Right atrium auricular region (tissue), 2 donors: Measurements from ENCODE around the gene ZNF331.

DNA sequence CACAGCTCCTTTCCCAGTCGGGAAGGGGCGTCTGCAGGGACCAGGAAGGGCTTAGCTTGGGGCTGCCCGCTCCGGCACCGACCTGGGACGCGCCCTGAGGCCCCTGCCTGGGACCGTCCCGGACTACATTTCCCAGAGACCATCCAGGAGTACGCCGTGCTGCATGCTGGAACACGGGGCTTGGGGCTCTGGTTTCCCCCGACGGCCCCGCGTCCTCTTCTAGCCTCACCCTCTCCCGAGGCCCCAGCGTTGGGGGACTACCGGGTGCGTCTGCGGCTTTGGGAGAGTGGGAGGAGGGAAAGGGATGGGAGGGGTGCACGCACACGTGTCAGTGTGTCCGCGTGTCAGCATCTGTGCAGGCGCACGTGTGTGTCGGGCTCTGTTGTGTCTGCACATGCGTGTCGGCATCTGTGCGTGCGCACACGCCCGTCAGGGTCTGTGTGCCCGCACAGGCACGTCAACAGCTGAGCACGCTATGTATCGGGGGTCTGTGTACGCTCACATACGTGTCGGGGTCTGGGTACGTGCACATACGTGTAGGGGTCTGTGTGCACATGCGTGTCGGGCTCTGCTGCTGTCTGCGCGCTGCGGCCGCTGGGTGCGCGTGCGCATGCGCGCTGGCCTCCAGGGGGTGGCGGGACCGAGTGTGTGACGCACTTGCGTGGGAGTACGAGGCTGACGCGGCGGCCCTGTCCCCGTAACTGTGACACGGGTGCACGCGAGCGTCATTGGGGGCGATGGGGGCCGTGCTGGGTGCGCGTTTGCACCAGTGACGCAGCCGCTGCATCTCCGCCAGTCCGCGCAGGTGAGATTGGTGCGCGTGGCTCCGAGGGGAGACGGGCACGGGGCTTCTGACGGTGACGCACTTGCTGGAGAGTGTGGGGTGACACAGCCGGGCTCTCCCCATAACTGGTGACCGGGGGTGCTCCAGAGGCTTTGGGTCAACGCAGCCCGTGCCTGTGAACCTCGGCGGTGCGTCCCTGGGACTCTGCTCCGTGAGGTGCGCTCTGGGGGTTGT is at the start of gene ZNF331:
ZNF331 (plus strand) TSS at position 654 of the 1,018 bp plus-strand sequence.
- PRO-cap = bidirectional peak, plus-strand start at position 164 of the sequence, minus-strand start at position 105 of the sequence; unidirectional peak, minus-strand start at position 259 of the sequence; bidirectional peak, plus-strand start at position 728 of the sequence, minus-strand start at position 587 of the sequence
- RAMPAGE, long total RNA, 2 experiments = start-site peak on the plus strand in 2 of 2 experiments, centred at positions 671 to 920 of the sequence, 13 to 85 reads per replicate

- PRO-cap = no peak
- RAMPAGE, long total RNA, 2 experiments = no peak in any of the 2 experiments
Measured at GRCh38 chr19:53538510-53538893, 557 bp downstream of the ZNF331 start.

DNA sequence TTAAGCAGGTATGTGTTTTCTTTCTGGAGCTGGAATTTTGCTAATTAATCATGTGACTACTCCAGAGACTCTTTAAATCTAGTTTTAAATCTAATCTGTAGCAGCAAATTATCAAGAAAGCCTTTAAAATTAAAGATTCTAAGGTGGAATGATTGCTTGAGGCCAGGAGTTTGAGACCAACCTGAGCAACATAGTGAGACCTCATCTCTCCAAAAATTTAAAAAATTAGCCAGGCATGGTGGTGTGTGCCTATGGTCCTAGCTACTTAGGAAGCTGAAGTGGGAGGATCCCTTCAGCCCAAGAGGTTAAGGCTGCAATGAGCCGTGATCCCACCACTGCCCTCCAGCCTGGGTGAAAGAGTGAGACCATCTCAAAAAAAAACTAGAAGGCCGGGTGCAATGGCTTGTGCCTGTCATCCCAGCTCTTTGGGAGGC is 23.6 kb downstream of the ZNF331 start:
- PRO-cap = no peak
- RAMPAGE, long total RNA, 2 experiments = no peak in any of the 2 experiments

- PRO-cap = no peak
- RAMPAGE, long total RNA, 2 experiments = no peak in any of the 2 experiments
Measured at GRCh38 chr19:53573869-53574225, 35.9 kb downstream of the ZNF331 start.

DNA sequence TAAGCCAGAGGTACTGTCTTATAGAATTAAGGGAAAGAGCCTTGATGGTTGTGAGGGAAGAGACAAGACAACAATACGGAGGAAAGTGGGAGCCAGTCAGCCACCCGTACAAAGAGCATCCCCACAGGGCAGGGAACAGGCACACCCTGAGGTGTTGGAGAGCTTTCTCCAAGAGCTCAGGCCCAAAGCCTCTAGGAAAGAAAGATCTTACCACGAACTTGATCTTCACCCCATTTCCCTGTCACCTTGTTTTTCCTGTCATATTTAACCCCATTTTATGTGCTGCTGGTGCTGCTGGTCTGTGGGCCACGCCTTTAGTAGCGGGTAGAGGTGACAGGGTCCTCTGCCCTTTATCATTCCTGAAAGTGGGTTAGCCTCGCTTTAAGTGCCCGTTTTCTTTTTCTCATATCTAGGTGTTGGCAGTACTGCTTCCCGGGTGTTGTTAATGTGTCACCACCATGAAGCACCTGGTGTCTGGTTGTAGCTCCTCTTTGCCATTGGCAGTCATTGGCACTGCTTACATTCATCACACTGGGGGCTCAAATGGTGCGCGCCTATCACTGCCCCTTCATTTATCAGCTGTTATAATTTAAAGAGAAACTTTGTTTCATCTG is 36.4 kb downstream of the ZNF331 start:
- PRO-cap = no peak
- RAMPAGE, long total RNA, 2 experiments = no peak in any of the 2 experiments

GRCh38 chr19:53581857-53582337 is 44.0 kb downstream of the ZNF331 start:
- PRO-cap = no peak
- RAMPAGE, long total RNA, 2 experiments = no peak in any of the 2 experiments

- PRO-cap = no peak
- RAMPAGE, long total RNA, 2 experiments = no peak in any of the 2 experiments
Measured at GRCh38 chr19:53600053-53600956, 31.5 kb upstream of the DPRX start.

GRCh38 chr19:53786793-53787077 is 37.4 kb downstream of the NLRP12 start:
- PRO-cap = no peak
- RAMPAGE, long total RNA, 2 experiments = no peak in any of the 2 experiments

- PRO-cap = bidirectional peak, plus-strand start at chr19:53810109, minus-strand start at chr19:53809972
- RAMPAGE, long total RNA, 2 experiments = no peak in any of the 2 experiments
Measured at GRCh38 chr19:53809810-53810304, 14.3 kb downstream of the NLRP12 start.

- PRO-cap = no peak
- RAMPAGE, long total RNA, 2 experiments = no peak in any of the 2 experiments
Measured at GRCh38 chr19:53908031-53908474, 1.0 kb upstream of the CACNG7 start.

- PRO-cap = no peak
- RAMPAGE, long total RNA, 2 experiments = start-site peak on the plus strand in 1 of 2 experiments, at chr19:53985787-53986221 at its widest, 5 reads per replicate
Measured at GRCh38 chr19:53985196-53986184, 5.9 kb upstream of the CACNG6 start.

DNA sequence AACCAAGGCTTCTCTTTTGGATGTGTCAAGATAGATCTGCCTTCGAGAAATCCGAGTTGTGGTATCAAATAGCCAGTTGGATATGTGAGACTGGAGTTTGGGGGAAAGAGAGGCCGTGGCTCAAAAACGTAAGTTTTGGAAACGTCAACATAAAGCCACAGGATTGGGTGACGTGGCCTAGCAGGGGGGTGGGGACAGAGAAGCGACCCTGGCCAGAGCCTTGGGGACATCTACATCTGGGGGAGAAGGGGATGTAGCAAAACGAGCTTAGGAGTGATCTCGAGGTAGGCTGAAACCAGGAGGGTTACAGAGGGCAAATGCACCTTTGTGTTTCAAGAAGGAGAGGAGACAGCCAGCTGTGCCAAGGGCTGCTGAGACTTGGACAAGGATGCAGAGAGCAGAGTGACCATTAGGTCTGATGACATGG is 3.7 kb upstream of the CACNG6 start:
- PRO-cap = no peak
- RAMPAGE, long total RNA, 2 experiments = no peak in any of the 2 experiments

DNA sequence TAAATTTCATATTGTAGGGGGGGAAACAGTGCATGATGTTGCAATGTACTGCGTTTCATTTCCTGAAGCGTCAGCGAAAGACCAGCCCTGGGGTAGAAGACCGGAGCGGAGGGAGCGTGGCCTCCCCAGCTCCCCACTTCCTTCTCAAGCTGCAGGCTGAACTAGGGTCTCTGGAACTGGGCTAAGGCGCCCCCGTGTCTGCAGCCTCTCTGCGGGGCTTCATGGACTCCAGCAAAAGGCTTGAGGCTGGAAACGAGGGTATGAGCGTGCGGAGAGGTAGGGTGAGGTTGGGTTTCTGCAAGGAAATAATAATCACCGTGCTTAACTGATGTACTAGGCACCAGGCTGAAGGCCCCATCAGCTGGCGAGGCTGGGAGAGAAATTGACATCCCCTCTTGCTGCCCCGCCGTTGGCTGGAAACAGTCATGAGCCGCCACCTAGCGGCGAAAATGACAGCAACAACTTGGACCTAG is 32.2 kb downstream of the CACNG6 start:
- PRO-cap = no peak
- RAMPAGE, long total RNA, 2 experiments = no peak in any of the 2 experiments

DNA sequence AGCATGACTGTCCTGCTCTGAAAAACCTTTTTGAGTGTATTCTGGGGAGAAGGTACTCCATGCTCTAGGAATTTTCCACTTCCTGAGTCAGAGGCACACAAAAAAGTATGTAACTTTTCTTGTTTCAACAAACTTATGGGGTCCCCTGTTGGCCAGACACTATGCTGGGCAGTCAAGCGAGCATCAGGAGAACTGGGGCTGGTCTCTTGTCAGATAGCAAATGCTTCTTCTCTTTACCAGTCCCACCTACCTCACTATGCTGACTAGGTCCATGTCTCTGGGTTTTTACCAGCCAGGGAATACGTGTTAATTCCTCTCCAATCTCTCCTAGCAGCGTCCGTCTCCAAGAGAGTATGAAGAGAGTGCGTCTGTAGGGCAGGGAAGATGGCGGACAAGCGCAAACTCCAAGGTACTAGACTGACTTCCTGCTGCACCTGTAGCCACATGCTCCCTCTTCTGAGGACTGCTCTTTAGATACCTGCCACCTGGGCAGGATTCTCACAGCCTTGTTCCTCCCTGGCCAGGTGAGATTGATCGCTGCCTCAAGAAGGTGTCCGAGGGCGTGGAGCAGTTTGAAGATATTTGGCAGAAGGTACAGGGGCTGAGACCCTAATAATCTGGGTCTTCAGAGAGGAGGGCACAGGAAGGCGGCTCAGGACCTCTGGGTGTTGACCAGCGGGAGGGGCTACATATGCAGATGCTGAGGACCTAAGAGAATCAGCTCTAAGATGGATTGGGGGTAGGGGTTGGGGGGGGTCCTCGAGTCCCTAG is 5.2 kb downstream of the CNOT3 start:
- PRO-cap = no peak
- RAMPAGE, long total RNA, 2 experiments = no peak in any of the 2 experiments

- PRO-cap = no peak
- RAMPAGE, long total RNA, 2 experiments = no peak in any of the 2 experiments
Measured at GRCh38 chr19:54143896-54144375, 6.4 kb downstream of the CNOT3 start.

DNA sequence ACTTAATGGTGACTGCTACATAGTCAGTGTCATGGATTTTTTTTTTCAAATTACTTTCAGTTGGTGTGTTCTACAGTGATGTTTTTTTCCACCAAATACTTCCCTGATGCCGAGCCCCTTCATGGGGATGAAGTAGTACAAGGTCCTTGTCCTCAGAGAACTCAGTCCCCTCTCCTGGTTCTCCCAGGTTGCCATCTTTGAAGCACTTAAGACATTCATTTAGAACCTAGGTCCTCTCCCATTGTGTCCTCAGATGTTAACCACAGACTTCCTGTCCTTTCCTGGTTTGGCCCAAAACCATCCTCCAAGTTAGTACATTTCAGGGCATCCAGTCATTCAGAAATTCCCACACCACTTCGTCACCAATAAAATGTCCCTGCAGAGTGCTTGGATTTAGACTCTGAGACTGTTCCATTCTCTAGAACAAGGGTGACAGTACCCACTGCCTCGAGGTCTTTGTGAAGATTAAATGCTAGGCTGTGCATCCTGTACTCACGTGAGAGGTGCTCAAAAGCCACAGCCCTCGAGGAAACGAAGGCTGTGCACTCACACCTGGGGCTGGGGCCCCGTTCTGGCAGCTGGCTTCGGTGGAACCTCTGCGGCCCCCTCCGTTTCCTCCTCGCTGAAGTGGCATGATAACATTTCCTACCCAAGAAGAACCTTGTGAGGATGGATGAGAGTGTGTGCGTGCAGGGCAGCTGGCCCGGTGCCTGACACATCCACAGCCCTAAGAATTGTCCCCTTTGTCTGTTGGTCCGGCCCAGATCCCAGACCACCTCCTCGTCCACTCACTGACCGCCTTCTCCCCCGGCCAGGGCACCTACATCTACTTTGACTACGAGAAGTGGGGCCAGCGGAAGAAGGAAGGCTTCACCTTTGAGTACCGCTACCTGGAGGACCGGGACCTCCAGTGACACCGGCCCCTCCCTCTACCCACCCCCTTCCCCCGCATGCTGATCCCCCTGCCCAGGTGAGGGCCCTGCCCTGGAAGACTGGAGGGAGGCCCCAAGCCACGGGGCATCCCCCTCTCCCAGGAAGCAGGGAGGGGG is 4.7 kb downstream of the LENG1 start:
- PRO-cap = no peak
- RAMPAGE, long total RNA, 2 experiments = no peak in any of the 2 experiments

DNA sequence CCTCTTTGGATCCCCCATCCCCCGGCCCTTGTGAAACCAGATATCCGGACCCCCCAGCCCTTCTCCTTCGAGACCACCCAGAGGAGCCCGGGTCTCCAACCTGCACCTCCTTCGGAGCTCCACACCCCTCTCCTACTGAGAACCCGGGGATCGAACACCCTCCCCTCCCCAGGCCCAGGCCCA is 508 bp downstream of the MBOAT7 start:
- PRO-cap = no peak
- RAMPAGE, long total RNA, 2 experiments = no peak in any of the 2 experiments

- PRO-cap = no peak
- RAMPAGE, long total RNA, 2 experiments = no peak in any of the 2 experiments
Measured at GRCh38 chr19:54252366-54252806, 4.7 kb downstream of the LILRB5 start.

GRCh38 chr19:54255135-54255813 is 1.8 kb downstream of the LILRB5 start:
- PRO-cap = unidirectional peak, plus-strand start at chr19:54255637
- RAMPAGE, long total RNA, 2 experiments = no peak in any of the 2 experiments

GRCh38 chr19:54345883-54346450 is 7.0 kb upstream of the LILRA4 start:
- PRO-cap = no peak
- RAMPAGE, long total RNA, 2 experiments = no peak in any of the 2 experiments